Breast epithelium (tissue), 2 donors: ENCODE measurements around the gene NTNG2.

- PRO-cap, result no peak
- RAMPAGE, long total RNA, 2 experiments, result no peak in any of the 2 experiments
These were observed 27.1 kb downstream of the PRRC2B start for GRCh38 chr9:131420669-131421613.

DNA sequence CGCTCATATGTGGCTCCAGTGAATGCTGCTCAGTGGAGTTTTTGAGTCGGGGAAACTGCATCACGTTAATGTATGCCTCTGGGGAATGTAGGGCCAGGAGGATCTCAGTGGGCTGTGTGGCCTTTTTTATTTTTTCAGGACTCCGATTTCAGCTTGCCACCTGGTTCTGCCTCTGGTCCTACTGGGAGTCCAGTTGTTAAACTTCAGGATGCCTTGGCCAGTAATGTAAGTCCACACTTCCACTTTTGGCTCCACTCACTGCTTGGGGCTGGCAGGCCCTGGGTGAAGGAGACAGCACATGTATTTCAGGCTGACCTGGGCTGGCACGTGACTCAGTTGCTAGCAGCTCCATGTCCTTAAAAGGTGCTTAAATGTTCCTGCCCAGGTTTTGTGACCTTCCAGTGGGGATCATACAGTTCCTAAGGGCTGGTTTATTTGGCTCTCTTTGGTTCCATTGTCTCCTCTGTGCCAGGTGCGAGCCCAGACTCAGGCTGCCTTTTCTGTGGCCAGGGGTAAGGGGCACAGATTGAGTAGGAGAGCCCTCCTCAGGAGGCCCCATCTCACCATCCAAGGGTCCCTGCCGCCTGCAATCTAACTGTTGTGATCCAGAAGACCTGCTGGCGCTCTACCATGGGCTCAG lies 19.4 kb upstream of the POMT1 start:
- PRO-cap, result no peak
- RAMPAGE, long total RNA, 2 experiments, result no peak in any of the 2 experiments

- PRO-cap, result no peak
- RAMPAGE, long total RNA, 2 experiments, result no peak in any of the 2 experiments
These were observed 3.8 kb upstream of the POMT1 start for GRCh38 chr9:131498745-131499483.

DNA sequence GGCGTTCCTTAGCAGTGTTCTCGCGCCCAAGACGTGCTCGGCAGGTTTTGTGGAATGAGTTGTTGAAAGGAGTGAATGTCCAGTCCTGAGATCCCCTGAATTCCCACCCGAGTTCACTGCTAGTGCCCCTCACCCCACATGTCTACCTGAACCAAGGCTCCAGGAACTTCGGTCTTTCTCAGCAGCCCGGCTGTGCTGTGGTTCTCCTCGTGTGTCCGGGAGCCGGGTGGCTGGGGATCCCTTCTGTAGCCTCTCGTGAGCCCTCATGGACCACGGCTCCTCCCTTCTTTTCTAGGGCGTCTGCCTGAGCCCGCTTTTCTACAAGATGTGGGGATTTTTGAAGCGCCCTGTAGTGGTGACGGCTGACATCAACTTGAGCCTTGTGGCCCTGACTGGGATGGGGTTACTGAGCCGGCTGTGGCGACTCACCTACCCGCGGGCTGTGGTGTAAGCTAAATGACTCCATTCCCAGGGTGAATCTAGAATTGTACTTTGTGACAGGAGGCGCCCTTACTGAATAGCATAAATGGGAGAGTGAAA lies 1.2 kb downstream of the POMT1 start:
- PRO-cap, result no peak
- RAMPAGE, long total RNA, 2 experiments, result no peak in any of the 2 experiments

DNA sequence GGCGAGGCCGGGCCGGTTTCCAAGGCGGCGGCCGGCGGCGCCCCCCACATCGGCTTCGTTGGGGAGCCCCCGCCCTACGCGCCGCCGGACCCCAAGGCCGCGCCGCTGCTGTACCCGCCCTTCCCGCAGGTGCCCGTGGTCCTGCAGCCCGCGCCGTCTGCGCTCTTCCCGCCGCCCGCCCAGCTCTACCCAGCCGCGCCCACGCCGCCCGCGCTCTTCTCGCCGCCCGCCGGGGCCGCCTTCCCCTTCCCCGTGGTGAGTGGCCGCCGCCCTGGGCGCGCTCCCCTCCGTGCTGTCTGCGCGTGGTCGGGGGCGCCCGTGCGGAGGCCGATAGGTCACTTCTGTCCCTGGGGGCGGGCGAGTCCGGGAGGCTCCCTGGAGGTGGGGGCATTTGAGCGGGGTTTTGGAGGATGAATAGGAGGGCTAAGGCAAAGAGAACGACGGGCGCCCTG lies 9.5 kb downstream of the PRRT1B start:
- PRO-cap, result no peak
- RAMPAGE, long total RNA, 2 experiments, result no peak in any of the 2 experiments

GRCh38 chr9:131595867-131596417 lies 50.6 kb downstream of the PRRT1B start:
- PRO-cap, result no peak
- RAMPAGE, long total RNA, 2 experiments, result no peak in any of the 2 experiments

DNA sequence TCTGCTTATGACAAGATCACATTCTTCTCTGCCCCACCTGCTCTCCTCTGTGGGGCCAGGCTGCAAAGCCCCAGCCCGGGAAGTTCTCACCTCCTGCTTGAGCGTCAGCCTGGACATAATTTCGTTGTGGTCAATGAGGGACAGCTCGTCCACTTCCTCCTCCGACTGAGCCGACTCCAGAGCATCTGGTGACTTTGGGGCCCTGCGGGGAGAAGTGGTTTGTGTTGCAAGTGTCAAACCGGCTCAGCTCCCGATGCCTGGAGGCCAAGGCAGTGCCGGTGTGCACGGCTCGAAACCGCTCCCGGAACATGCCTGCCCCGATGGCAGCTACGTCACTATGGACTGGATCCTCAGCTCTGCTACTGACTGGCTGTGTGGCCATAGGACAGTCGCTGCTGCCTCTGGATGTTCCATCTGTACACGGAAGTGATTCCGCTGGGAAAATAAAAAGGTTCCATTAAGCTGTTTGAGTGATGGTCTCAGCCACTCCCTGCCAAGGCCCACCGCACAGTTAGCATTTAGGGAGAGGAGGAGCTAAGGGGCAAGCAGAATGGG lies 52.9 kb downstream of the PRRT1B start:
- PRO-cap, result no peak
- RAMPAGE, long total RNA, 2 experiments, result no peak in any of the 2 experiments

DNA sequence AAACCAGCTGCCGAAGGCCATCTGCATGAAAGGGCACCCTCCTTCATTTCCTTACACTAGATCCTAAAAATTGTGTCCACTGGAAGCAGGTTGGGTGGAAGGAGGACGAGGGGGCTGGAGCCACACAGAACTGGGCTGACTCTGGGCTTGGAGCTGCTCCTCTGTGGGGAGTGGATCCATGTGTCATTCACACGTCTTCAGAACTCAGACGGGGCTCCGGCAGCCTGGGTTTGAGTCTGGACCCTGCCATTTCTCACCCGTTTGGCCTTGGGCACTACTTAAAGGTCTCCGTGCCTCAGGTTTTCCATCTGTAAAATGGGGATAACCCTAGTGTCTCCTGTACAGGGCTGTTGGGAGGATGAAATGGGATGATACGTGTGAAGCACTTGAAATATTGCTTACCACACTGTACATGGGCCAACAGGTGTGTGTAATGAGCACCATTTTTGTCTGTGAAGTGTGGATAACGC lies 74.1 kb downstream of the PRRT1B start:
- PRO-cap, result no peak
- RAMPAGE, long total RNA, 2 experiments, result no peak in any of the 2 experiments

DNA sequence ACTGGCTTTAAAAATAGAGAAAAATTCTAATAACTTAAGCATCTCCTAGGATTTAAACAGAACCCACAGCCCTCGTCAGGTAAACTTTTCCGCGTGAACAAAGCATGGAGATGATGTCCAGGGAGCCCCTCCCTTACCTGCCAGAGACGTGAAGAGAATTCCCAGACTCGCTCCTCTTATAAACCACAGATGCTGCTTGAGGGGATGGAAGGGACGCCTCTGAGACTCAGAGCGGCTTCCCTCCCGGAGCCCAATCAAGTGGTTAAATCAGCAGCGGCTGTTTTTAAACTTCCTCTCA lies 71.9 kb downstream of the RAPGEF1 start:
- PRO-cap, result no peak
- RAMPAGE, long total RNA, 2 experiments, result no peak in any of the 2 experiments

DNA sequence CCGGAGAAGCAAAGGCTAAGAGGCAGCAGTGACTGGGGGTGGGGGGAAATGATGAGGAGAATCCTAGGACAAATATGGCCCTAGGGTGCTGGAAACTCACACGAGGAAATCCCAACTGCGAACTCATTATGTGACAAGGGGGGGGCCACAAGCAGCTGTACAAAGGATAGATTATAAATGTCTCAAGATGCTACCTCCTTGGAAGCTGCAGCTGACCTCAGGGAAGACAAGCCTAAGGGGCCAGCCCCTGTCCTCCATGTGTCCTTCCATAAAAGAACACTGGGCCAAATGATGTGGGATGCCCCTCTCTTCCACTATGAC lies 60.9 kb downstream of the RAPGEF1 start:
- PRO-cap, result no peak
- RAMPAGE, long total RNA, 2 experiments, result no peak in any of the 2 experiments

- PRO-cap, result no peak
- RAMPAGE, long total RNA, 2 experiments, result no peak in any of the 2 experiments
These were observed 42.0 kb downstream of the RAPGEF1 start for GRCh38 chr9:131697818-131698302.

DNA sequence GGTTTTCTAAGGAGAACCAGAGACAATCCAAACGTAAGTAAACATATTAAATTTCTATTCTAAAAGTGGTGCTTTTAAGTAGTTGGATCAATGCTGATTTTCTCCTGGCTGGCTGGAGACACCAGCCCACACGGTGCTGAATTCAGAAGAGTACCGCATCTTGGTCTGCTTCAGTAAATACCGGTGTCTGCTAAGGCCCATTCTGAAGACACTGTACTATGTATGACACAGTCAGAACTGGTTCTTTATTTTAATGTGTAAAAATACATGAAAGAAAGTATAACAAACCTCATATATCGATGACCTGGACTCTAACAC lies 32.9 kb downstream of the RAPGEF1 start:
- PRO-cap, result no peak
- RAMPAGE, long total RNA, 2 experiments, result no peak in any of the 2 experiments

- PRO-cap, result no peak
- RAMPAGE, long total RNA, 2 experiments, result no peak in any of the 2 experiments
These were observed 23.0 kb downstream of the RAPGEF1 start for GRCh38 chr9:131716822-131717384.

- PRO-cap, result no peak
- RAMPAGE, long total RNA, 2 experiments, result no peak in any of the 2 experiments
These were observed 14.7 kb downstream of the RAPGEF1 start for GRCh38 chr9:131725123-131725645.

GRCh38 chr9:131739145-131739747 lies 630 bp downstream of the RAPGEF1 start:
- PRO-cap, result no peak
- RAMPAGE, long total RNA, 2 experiments, result no peak in any of the 2 experiments

GRCh38 chr9:132006749-132007463 lies 72.8 kb downstream of the MED27 start:
- PRO-cap, result no peak
- RAMPAGE, long total RNA, 2 experiments, result no peak in any of the 2 experiments

GRCh38 chr9:132161862-132162223 lies at the start of gene NTNG2:
TSS of gene NTNG2 (plus strand) at chr9:132162058.
- PRO-cap, result no peak
- RAMPAGE, long total RNA, 2 experiments, result no peak in any of the 2 experiments

- PRO-cap, result no peak
- RAMPAGE, long total RNA, 2 experiments, result no peak in any of the 2 experiments
These were observed 8.4 kb downstream of the NTNG2 start for GRCh38 chr9:132170219-132170598.

DNA sequence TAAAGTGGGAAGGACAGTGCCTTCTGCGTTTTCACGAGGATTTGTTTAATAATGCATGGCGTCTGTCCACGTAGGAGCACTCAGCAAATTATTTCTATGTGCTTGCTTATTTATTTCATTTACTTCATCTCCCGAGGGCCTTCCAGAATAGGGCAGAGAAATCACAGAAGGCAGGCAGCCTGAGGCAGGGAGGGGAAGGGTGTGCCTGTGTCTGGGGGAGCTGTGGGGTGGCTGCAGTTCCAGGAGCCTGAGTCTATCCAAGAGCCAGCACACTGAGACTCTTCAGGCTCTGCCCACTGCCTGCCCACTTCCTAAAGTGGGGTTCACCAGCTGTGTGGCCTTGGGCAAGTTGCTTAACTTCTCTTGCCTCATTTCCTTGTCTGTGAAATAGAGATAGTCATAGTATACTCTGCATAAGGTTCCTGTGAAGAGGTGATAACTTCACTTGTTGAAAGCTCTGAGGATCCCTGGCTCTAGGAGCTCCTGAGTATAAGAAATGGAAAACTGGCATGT lies 55.3 kb downstream of the NTNG2 start:
- PRO-cap, result no peak
- RAMPAGE, long total RNA, 2 experiments, result no peak in any of the 2 experiments

GRCh38 chr9:132345993-132346537 lies 8.7 kb downstream of the SETX start:
- PRO-cap, result no peak
- RAMPAGE, long total RNA, 2 experiments, result no peak in any of the 2 experiments